Airway epithelial cell (primary cell): ENCODE data around the genes CCL17, ADGRG5 and KATNB1.

DNA sequence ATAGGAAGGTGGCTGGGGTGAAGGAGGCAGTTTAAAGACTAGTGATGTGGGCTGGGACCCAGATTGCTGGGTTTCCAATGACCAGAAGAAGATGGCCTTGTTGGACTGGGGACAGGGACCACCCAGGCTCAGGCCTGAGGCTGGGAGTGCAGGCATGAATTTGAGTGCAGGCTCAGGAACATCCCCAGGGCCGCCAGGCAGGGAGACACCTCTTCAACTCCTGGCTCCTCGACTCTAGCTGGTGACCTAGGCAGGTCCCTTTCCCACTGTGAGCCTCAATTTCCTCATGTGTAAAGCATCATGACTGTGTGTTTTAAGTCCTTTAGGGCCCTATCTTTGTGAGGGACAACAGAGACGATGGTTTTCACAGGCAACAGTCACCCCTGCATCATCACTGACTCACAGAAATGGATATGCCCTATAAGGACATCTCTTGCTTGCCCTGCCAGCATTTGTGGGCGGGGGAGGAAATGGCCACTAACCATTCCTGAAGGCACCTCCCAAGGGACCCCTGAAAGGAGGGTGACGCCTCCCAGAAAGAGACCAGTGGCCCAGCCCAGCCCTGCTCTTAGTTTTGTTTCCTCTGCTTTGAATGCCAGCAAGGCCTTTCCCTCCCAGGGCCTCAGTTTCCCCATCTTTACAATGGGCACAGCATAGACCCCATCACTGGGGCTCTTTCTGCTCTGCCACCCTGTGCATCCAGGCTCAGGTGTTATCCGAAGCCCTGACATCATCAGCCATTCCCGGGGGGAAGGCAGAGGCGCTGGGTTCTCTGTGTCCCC, 11.2 kb downstream of the NLRC5 start:
- RAMPAGE, long total RNA = no peak

DNA sequence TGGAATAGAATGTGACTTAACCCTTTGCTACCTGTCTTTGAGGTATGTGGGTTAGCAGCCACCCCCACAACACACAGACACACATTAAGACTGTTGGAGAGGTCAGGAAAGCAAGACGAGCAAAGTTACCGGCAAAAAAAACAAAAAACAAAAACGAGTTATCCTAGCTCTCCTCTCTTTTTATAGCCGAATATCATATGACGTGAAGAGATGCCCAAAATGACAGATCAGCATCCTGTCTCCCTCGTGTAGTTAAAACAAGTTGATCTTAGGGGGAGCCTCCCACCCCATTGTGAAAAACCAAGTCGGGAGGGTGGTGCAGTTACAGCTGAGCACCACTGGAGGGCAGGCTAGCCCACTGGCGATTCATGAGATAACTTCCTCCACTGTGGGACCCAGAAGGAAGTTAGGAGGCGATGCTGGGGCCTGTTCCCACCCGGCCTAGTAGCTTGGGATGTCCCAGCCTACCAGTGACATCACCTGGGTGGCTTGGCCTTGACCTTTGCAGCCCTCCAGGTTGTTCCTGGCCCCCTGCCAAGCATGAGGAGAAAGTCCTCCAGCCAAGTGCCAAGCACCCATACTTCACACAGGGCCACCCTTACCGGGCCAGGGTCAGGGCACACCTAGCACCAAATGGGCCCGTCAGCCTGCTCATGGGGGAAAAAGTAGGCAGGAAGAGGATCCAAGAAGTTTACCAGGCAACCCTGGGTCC, 8.1 kb upstream of the CPNE2 start:
- RAMPAGE, long total RNA = no peak

DNA sequence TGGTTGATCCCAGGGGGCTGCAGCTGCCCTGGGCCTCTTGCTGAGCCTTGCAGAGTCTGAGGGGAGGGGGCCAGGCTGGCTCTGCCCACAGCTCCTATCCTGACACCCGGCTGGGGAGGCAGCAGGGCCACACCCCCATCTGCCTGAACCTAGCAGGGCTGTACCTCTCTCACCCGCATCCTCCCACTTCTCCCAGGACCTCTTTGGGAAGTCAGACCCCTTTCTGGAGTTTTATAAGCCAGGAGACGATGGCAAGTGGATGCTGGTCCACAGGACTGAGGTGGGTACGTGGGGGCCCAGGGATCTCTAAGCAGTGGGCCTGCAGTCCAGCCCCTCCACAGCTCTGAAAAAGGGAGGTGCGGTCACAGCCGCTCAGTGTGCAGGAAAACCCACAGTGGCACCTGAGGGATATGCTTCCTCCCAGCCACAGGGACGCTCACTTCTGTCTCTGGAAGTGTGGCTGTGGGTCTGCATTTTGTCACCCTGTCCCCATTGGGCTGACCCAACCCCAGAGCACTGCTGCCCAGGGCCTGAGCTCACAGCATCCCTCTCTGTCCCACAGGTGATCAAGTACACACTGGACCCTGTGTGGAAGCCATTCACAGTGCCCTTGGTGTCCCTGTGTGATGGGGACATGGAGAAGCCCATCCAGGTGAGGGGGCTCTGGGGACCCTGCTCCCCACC, 26.8 kb downstream of the CPNE2 start:
- RAMPAGE, long total RNA = no peak

- RAMPAGE, long total RNA = no peak
Observed at GRCh38 chr16:57166913-57167436, 18.9 kb downstream of the PSME3IP1 start.

GRCh38 chr16:57181438-57181840, 4.4 kb downstream of the PSME3IP1 start:
- RAMPAGE, long total RNA = no peak

GRCh38 chr16:57265951-57266481, 18.5 kb downstream of the PLLP start:
- RAMPAGE, long total RNA = no peak

GRCh38 chr16:57373308-57374045, 1.2 kb downstream of the CX3CL1 start:
- RAMPAGE, long total RNA = no peak

DNA sequence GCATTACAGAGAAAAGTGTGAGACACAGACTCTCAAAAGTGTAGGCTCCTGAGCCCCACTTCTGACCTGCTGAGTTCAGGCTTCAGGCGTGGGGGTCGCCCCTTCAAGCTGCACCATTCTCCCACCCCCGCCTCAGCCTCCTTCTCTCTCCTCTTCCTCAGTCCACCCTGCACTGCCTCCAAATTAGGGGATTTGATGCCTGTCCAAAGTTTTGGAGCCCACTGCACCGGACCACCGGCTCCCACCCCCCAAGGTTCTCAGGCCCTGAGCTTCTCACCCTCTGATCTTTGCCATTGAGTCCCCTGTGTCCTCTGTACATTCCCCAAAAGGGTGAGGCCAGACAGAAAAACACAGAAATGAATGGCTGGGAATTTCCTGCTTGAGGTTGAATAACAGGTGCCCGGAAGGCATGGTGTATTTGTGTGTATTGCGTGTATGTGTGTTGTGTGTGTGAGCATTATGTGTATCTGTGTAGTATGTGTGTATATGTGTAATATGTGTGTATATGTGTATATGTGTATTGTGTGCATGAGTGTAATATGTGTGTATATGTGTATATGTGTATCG, 16.0 kb downstream of the CX3CL1 start:
- RAMPAGE, long total RNA = no peak

DNA sequence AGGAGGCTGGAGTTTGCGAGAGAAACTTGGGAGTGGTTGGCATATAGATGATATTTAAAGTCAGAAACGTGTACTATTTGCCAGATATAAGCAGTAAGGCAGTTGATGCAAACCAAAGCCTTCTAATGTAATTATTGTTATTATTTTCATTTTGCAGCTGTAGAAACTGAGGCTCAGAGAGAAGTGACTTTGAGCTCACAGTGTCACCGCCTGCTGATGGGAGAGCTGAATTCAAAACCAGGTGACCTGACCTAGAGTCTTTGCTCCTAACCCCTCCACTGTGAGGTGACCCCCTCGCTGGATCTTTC, at the start of gene CCL17:
Gene CCL17, plus strand, starts transcription at position 172 of the 308 bp plus-strand sequence.
- RAMPAGE, long total RNA = no peak

- RAMPAGE, long total RNA = no peak
Observed at GRCh38 chr16:57413202-57414023, 8.8 kb downstream of the CCL17 start.

DNA sequence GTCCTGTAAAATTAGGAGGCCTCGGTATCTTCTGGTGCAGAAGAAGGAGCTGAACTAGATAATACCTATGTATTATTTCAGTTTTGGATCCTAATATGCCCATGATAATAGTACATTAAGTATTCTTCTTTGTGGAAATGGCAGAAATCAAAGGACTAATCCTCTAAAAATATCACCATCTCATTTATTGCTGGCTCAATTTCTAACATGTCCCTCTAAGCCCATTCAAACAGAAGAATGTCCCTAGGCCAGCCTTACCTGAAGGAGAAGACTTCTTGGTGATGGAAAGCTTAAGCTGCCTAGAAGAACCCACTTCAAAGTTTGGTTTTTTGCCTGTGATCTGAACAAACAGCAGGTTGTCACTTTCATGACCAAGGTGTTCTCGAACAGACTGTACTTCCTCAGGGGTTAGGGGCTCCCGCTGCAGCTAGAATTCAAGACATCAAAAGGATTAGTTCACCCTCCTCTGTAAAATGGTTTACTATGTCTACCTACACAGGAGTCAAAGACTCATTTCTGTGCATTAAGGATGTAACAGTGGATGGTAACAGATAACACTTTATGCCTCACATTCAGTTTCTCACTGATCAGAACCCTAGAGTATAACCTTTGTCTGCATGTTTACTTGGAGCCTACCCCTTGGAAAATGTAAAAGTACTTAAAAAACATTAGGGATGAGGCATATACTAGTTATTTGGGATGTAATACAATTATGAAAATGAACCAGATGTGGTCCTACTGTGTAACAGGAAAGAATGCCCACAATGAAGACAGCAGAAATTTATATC, 13.2 kb downstream of the CIAPIN1 start:
- RAMPAGE, long total RNA = no peak

DNA sequence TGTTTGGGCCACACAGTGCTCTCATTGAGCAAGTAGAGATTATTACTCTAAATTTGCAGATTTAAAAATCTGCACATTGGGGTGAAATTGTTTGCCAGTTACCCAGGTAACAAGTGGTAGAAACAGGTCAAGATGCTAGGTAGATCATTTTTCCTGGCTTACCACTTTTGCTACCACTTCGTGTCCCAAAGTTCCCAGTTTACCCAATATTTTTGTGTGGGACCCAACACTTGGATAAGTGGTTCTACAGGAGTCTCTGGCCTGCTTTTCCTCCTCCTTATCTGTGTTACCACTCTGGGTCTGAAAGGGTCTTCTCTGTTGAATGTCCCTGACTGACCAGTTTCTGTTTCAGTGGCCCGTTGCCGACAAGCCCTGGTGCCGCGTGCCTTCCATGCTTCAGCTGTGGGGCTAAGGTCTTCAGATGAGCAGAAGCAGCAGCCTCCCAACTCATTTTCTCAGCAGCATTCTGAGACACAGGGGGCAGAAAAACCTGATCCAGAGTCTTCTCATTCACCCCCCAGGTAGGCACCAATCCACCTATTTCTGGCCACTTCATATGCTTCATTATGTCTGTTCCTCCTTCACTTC, 3.5 kb downstream of the COQ9 start:
- RAMPAGE, long total RNA = no peak

DNA sequence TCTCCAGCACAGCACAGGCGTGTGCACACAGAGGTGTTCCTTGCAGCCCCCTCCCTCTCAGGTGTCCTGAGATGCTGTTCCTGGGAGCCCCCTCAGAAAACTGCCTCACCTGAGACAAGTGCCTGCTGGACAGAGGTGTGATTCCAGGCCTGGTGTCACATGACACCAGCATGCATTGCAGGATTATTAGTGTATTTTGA, 1.5 kb upstream of the POLR2C start:
- RAMPAGE, long total RNA = no peak

DNA sequence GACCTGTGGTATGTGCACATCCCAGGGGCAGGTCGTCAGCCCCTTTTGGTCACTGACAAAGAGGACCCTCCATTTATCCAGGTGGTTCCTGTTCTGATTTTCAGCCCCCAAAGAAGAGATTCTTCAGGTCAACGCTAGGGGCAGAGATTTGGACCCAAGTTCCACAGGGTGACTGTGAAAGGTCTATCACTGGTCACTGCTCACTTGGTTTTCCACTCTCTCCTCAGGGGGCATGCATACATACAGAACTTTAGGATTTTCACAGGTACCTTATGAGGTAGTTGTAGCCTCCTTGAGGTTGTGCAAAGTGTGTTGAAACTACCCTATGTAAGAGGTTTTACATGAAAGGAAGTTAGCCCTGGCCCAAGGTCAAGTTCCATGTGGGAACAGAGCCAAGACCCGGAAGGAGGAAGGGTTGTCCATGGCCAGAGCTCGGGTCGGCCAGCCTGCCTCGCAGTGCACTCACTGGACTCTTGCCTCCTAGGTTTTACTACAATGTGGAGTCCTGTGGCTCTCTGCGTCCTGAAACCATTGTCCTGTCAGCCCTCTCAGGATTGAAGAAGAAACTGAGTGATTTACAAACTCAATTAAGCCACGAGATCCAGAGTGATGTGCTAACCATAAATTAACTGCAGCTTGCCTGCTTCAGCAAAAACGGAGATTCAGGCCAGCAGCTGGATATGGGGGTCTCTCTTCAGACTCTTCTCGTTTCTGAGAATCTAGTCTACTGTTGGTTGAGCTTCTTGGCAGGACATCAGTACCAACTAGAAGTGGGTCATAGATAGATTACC, 8.2 kb downstream of the POLR2C start:
- RAMPAGE, long total RNA = no peak

DNA sequence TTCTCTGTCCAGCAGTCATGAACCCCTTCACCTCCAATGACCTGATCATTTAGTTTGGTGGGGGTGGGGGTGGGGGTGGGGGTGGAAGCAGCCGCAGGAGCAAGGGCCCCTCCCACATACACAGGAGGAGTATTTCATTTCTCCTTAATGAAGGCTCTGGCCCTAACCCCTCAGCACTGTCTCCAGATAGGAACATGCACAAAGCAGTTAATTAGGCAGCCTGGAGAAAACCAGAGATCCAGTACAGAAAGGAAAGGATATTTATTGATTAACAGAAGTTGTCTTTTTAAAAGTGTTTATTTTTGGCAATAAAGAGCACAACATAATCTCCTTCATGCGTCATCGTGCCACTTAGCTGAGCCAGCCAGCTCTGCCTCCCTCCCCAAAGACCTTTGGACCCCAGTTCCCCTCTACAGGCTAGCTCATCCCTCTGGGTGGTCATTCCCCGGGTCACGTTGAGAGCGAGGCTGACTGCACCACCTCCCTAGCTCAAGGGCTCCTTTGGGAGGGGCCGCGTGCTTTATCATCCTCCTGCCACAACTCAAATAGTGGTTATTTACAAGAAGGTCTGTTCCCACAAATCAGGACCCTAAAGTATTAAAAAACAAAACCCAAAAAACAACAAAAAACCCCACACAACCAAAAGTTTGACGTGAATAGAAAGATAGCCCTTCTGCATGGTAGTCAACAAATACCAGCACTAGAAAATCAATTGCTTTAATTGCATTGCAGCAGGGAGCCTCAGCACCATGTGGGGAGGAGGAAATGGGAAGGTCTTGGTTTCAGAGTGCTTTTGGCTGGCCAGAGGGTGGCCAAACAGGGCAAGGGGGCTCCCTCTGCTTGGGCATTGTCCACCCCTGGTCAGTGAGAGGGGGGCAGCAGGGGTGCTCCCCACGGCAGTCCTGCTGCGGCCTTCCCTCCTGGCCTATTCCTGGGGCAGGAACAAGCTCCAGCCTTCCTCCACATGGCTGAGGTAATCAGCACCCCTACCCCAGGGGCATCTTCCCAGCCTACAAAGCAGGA, 9.5 kb downstream of the POLR2C start:
- RAMPAGE, long total RNA = no peak

DNA sequence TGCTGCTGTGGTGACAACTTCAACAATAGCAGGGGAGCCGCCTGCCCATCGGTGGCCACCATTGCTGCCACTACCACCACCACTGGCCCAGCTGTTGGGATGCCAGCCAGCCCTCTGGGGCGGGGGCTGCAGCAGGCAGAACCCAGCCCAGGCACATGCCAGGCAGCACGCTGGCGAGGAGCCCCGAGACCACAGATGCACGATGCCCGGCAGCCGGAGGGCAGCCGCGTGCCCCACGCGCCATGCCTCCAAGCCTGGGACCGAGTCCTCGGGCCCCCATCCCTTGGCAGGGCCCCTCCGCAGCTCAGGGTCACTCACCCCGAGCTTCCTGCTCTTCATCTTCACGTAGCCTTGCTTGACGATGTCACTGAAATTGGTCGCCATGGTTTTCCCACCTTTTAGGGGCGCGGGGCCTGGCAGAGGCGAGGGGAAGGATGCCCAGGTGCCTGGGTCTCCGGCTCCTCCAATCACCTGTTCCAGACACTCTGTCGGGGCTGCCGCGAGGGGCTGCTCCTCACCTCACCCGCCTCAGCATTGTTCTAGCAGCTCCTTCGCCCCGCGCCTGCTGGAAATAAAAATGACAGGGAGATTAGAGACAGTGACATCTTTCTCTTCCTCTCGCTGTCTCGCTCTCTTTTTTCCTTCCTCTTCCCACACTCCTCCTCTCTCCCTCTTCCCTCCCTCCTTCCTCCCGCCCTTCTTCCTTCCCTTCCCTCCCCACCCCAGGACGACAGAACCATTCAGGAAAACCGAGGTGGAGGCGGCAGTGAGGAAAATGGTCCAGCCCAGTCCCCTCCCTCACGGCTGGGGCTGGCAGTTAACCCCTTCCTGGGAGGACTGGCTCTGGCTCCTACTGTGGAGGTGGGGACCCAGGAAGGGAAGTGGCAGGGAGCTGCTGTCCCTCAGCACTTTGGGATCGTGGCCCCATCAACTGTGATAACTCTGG, 6.9 kb downstream of the DOK4 start:
- RAMPAGE, long total RNA = no peak

- RAMPAGE, long total RNA = no peak
Observed at GRCh38 chr16:57542146-57542858, at the start of gene ADGRG5. ADGRG5 (plus strand) TSS chr16:57542643.

DNA sequence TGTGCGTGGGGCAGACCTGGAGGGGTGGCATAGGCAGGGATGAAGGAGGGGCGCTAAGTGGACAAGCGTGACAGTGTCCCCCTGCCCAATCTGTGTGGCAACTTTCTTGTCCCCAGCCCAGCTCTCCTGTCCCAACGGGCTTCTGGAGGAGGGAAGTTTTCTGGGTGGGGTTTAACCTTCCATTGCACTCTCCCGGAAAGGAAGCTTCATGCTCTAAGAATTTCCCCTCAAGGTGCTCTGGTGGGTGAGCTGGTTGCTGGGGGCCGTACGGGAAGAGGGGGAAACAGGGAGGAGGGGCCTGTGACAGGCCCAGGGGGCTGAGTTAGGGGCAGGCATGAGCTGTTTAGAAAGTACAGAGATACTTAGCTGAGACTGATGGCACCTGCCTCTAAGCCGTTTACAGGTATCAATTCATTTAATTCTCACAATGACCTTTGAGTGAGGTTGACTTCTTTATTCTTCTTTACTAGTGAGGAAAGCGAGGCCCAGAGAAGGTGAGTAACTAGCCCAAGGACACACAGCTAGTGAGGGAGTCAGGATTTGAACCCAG, 18.7 kb downstream of the ADGRG1 start:
- RAMPAGE, long total RNA = no peak

GRCh38 chr16:57653856-57654637, 14.1 kb upstream of the ADGRG3 start:
- RAMPAGE, long total RNA = no peak

- RAMPAGE, long total RNA = start-site peak on the plus strand at chr16:57735770-57735833, 112 and 50 reads in 2 replicates
Observed at GRCh38 chr16:57735663-57736458, at the start of gene KATNB1. KATNB1 (plus strand) TSS chr16:57735770.